Measurements from ENCODE around the genes CEMP1, KREMEN2 and MEFV.

- PRO-cap = no peak
Measured at GRCh38 chr16:2234679-2235812, 1.2 kb upstream of the DNASE1L2 start.

- PRO-cap = no peak
Measured at GRCh38 chr16:2473283-2474572, 1.2 kb upstream of the TBC1D24 start.

DNA sequence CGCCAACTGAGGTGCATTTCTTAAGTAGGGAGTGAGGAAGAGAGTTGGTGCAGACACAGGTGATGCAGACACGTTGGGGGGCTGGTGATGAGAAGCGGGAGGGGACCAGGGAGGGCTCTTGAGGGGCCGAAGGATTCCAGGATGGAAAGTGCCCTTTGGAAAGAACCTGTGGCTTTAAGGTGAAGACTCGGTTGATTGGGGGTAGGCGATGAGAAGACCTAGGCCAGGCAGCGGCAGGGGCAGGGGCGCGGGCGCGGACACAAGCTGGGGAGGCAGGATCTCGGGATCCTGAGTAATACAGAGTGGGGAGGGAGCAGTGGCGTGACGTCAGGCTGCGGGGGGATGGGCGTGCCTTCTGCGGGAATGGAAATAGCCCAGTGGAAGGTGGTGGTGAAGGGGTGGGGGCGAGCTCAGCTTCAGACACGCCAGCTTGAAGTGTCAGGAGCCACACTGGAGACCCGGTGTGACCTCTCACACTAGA lies 2.4 kb upstream of the ATP6V0C start:
- PRO-cap = bidirectional peak, plus-strand start at position 390 of the sequence, minus-strand start at position 261 of the sequence

GRCh38 chr16:2530998-2531595 lies at the start of gene CEMP1:
Gene CEMP1, minus strand, starts transcription at chr16:2531408.
- PRO-cap = no peak

- PRO-cap = no peak
Measured at GRCh38 chr16:2540285-2541092, 2.7 kb downstream of the PDPK1 start.

DNA sequence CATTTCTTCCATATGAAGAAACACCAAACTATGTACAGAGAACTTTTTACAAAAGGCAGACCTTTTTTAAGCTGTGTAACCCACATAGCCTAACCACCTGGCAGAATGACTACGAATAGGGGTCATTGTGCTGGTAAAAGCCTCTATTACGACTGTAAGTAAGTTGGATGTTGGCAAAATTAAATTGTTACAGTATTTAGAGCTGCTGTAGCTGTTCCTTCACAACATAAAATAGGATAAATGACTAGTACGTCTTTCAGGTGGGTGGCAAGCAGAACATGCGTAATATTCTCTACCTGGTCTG lies 64.6 kb downstream of the PDPK1 start:
- PRO-cap = no peak

GRCh38 chr16:2669791-2670503 lies 12.4 kb upstream of the KCTD5 start:
- PRO-cap = no peak

DNA sequence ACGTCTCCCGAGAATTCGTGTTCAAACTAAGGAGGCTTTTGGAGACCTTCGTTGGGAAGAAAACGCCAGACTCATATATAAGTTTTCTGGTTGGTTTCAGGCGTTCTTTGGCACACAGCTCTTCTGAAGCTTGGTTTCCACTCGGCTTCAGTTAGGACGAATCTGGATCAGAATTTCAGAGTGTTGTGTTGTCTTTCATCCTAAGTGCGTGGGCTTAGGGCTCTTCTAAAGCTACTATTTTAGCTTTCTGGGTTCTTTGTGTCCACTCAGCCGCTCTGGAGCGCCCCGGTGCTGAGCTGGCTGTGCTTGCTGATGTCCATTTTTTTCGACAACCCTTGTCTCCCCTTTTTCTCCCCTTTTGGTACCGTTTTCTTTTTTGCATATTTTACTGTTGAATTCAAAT lies 1.1 kb downstream of the SRRM2 start:
- PRO-cap = no peak

- PRO-cap = no peak
Measured at GRCh38 chr16:2874749-2875229, 8.2 kb upstream of the FLYWCH2 start.

GRCh38 chr16:2953608-2954295 lies 10.3 kb upstream of the KREMEN2 start:
- PRO-cap = no peak

DNA sequence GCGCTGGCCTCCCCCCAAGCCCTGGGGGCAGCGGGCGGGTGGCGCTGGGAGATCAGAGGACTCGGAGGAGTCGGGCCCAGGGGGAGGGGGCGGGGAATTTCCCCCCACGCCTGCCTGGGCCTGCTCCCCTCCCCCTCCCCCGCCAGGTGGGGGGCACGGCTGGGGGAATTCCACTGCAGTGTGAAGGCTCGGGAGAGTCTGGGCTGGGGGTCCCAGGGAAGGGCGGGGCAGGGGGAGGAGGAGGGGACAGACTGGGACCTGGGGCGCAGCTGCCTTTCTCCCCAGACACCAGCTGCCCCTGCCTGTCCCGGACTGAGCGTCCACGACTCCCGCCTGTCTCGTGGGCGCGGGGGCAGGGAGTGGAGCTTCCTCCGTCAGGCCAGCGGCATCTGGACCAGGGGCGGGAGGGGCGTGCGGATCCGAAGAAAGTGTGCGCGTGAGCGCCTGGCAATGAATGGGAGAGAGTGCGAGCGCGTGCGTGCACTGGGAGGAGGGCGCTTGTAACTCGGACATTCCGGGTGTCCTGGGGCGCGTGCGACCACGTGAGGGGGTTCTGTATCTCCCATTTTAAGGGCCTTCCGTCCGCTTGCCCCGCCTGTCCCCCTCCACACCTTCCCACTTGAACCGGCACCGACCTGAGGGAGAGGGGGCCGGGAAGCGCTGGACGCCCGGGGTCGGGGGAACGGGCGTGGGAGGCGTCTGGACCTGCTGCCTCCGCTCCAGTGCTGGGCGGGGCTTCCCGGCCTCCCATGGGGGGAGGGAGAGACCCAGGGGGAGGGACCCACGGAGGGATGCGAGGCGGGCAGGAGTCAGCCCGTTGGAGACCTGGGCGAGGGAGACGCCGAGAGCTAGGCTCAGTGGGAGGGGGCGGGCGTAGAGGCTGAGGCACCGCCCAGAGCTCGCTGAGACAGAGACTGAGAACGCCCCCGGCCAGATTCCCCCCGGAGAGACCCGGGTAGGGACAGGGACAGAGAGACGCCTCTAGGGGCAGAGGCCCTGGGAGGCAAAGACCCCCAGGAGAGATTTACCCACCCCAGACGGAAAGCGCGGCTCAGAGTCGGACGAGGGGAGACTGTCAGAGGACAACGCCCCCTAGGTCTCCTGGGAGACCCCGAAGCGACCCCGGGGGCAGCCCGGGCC lies at the start of gene KREMEN2:
Gene KREMEN2 (plus strand): TSS at position 933 of the 1,140 bp plus-strand sequence.
- PRO-cap = no peak

DNA sequence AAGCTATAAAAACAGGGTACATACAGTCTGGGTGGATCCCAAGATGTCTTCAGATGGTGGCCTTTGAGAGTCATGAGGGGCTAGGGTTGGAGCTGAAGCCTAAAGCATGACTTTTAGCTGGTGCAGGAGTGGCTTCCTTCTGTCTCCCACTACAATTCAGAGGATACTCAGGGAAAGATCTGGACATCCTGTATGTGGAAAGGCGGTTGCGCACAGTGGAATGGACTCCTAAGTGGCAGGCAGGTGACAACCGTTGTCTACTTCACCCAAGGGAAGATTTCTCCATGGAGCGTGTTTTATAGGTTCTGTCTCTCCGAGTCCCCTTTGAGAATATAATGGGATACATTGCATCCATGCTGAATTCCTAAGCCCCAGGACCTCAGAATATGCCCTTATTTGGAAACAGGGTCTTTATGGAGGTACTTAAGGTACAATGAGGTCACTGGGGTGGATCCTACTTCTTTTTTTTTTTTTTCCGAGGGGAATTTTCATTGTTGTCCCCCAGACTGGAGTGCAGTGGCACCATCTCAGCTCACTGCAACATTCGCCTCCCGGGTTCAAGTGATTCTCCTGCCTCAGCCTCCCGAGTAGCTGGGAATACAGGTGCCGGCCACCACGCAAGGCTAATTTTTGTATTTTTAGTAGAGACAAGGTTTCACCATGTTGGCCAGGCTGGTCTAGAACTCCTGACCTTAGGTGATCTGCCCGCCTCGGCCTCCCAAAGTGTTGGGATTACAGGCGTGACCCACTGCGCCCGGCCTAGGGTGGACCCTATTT lies 1.4 kb upstream of the IL32 start:
- PRO-cap = no peak

- PRO-cap = no peak
Measured at GRCh38 chr16:3175499-3175957, 40.7 kb downstream of the ZNF213 start.

DNA sequence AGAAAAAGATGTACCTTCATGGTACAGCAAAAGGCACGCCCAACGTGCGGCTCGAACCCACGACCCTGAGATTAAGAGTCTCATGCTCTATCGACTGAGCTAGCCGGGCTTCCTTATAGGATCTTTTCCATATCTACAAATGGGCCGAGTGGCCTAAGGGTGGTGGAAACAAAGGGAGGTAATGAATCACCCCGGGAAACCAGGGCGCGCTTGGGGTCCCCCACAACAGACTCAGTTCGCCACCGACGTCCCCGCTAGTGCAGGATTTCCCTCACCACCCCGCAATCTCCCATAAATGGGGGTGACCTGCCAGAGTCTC lies 45.6 kb downstream of the ZNF213 start:
- PRO-cap = no peak

- PRO-cap = no peak
Measured at GRCh38 chr16:3182523-3183202, 47.8 kb downstream of the ZNF213 start.

DNA sequence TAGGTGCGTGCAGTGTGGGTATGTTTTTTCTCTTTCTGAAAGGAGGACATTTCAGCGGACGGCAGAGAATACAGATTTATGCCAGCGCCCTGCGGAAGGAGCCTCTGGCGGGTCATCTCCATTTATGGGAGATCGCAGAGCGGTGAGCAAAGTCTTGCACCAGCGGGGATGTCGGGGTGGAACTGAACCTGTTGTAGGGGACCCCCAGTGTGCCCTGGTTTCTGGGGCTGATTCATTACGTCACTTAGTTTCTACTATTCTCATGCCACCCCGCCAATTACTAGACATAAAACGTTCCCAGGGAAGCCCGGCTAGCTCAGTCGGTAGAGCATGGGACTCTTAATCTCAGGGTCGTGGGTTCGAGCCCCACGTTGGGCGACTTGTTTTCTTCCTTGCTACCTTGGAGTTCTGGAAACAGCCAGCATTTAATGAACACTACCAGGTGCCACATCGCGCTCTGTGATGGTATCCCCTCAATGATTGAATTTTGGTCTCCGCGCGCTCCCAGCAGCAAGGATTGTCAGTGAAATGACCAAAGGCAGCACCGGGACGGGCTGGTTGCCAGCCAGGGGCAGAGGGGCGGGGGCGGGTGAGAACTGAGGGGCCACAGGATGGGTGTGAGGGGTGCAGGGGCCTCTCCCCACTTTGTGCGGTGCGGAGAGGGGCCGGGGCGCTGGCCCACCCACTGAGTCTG lies 43.6 kb downstream of the ZNF200 start:
- PRO-cap = no peak

DNA sequence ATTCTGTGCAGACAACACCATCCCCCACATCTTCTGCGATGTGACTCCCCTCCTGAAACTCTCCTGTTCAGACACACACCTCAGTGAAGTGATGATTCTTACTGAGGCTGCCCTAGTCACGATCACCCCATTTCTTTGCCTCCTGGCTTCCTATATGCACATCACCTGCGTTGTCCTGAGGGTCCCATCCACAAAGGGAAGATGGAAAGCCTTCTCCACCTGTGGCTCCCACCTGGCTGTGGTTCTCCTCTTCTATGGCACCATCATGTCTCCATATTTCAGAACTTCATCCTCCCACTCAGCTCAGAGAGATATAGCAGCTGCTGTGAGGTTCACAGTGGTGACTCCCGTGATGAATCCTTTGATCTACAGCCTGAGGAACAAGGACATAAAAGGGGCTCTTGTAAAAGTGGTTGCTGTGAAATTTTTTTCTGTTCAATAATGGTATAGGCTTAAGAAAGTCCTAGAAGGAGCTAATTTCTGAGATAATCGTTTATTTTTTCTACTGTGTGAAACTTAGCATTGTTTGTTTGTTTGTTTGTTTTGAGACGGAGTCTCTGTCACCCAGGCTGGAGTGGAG lies 18.8 kb downstream of the ZNF200 start:
- PRO-cap = no peak

DNA sequence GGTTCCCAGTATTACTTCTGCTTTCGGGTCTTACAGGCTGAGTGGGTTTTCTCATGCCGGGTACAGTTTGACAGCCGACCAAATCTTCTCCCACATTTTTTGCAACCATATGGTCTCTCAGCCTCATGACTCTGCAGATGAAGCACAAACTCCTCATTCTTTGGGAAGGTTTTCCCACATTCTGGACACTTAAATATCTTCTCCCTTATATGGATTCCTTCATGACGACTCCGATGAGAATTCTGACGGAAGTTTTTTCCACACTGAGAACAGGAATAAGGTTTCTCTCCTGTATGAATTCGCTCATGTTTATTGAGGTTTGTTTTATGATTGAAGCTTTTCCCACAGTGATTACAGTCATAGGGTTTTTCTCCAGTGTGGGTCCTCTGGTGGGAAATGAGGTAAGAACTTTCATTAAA lies 11.1 kb downstream of the ZNF200 start:
- PRO-cap = no peak

GRCh38 chr16:3256256-3256904 lies at the start of gene MEFV:
Gene MEFV, minus strand, starts transcription at chr16:3256633.
- PRO-cap = no peak

DNA sequence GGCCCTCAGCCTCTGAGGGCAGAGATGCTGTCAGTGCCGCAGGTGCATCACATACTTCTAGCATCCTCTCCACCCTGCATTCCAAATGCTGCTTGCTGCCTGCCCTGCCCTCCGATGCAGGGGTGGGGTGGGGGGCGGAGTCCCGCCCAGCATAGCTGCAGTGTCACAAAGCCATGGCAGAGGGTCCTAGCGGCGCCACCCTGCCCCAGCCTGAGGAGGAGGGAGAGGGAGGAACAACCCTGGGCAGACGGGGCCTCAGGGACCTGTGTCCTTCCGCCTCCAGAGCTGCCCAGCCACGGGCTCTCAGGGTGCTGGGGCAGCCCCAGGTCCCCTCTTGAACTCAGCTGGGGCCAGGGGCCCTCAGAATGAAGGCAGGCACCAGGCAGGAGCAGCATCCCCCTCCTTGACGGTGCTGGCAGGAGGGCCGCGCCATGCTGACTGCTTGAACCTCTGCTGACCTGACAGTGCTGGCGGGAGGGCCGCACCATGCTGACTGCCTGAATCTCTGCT lies 9.0 kb downstream of the C16orf90 start:
- PRO-cap = no peak

Data from tibial artery (tissue), 1 donor.